H7 (cell line): ENCODE measurements around a stretch of chr2.

- RAMPAGE, long total RNA = no peak
Measured at GRCh38 chr2:134120703-134121917, 132.8 kb upstream of the MGAT5 start.

- RAMPAGE, long total RNA = no peak
Measured at GRCh38 chr2:134124423-134124855, 129.4 kb upstream of the MGAT5 start.

- RAMPAGE, long total RNA = no peak
Measured at GRCh38 chr2:134138305-134139087, 115.4 kb upstream of the MGAT5 start.

DNA sequence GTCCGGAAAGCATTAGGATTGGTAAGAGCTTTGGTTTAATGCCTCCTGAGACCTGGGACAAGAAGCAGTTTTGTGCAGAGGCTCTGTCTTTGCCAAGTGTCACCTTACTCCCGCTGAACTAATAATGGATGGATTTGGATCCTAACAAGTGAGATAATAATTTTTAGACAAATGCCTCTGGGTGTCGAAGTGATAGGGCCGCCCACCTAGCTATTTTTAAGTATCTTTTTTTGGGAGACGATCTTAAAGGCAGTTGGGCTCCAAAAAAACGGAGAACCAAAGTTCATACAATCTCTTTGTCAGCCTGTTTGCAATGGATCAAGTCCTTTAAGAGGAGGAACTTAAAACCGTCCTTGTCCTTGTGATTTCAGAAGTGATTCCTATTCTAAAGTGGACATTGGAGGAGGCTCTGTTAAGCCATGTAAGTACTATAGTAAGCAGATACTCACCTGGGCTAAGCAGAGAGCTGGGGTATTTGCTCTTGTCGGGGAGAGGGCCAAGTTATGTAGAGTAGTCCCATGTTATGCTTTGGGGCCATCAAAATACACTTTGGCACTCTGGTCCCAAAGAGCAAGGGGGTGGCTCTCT, 82.4 kb upstream of the MGAT5 start:
- RAMPAGE, long total RNA = no peak

GRCh38 chr2:134177457-134178086, 76.3 kb upstream of the MGAT5 start:
- RAMPAGE, long total RNA = no peak

GRCh38 chr2:134178199-134178567, 75.7 kb upstream of the MGAT5 start:
- RAMPAGE, long total RNA = no peak

DNA sequence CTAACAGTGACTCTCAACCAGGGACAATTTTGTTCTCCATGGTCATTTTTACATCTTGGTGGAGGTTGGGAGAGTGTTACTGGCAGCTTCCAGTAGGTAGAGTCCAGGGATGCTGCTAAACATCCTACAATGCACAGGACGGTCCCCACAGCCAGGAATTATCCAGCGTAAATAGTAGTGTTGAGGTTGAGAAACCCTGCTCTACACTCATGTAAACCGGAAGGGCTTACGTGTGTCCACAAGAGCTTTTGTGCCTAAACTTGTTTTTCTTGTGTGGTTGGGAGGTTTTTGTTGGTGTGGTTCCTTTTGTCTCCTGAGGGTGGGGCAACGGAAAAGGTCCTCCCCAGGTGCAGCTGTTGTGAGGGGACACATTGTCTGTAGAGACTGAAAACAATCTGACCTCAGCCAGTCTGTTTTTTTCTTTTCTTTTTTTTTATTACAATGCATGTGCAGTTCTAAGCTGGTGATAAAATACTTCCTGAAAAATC, 72.7 kb upstream of the MGAT5 start:
- RAMPAGE, long total RNA = no peak

- RAMPAGE, long total RNA = no peak
Measured at GRCh38 chr2:134336007-134336819, 82.3 kb downstream of the MGAT5 start.

DNA sequence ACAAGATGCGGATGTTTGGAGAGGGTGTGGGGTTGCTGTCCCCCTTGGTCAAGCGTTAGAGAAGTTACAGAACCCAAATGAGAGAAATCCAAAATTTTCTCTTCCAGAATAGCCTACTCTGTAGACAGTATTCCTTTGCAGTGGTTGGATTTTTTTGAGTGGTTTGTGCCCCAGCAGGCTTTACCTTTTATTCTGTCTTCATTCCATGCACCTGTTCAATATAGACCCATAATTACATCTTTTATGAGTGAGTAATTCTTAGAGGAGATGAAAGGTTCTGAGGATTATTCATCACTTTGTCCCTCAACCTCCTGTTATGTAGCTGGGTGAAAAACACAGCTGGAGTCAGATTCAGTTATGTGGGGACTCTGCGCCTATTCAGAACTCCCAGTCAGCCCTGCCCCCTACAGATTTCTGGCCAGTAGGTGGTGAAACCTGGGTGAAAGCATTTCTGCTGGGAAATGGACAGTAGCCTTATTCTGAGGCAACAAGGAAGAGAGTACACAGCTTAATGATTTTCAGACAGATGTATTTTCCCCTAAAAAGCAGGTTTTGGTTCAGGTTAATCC, 107.7 kb downstream of the MGAT5 start:
- RAMPAGE, long total RNA = no peak

GRCh38 chr2:134396417-134397060, 142.7 kb downstream of the MGAT5 start:
- RAMPAGE, long total RNA = no peak

- RAMPAGE, long total RNA = no peak
Measured at GRCh38 chr2:134739658-134740724, 21.2 kb upstream of the TMEM163 start.

DNA sequence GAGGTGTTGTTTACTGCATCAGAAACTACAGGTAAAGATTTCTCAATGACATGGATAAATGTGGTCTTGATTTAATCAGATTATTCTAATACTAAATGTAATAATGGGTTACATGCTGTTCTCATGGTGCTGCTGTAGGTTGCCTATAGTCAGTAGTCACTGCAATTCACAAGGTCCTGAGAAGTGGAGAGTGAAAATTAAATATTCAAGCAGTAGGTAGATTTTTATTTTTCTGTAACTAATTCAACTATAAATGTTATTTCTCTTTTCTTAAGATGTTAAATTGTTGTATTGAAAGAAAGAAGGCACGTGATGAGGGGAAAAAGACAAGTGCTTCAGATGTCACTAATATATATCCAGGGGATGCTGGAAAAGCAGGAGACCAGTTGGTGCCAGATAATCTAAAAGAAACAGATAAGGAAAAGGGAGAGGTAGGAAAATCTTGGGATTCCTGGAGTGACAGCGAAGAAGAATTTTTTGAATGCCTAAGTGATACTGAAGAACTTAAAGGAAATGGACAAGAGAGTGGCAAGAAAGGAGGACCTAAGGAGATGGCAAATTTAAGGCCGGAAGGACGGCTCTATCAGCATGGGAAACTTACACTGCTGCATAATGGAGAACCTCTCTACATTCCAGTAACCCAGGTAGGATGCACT, 83.3 kb downstream of the RAB3GAP1 start:
- RAMPAGE, long total RNA = no peak

- RAMPAGE, long total RNA = no peak
Measured at GRCh38 chr2:135576533-135577147, 45.4 kb downstream of the R3HDM1 start.

GRCh38 chr2:135631666-135632000, 100.3 kb downstream of the R3HDM1 start:
- RAMPAGE, long total RNA = no peak

DNA sequence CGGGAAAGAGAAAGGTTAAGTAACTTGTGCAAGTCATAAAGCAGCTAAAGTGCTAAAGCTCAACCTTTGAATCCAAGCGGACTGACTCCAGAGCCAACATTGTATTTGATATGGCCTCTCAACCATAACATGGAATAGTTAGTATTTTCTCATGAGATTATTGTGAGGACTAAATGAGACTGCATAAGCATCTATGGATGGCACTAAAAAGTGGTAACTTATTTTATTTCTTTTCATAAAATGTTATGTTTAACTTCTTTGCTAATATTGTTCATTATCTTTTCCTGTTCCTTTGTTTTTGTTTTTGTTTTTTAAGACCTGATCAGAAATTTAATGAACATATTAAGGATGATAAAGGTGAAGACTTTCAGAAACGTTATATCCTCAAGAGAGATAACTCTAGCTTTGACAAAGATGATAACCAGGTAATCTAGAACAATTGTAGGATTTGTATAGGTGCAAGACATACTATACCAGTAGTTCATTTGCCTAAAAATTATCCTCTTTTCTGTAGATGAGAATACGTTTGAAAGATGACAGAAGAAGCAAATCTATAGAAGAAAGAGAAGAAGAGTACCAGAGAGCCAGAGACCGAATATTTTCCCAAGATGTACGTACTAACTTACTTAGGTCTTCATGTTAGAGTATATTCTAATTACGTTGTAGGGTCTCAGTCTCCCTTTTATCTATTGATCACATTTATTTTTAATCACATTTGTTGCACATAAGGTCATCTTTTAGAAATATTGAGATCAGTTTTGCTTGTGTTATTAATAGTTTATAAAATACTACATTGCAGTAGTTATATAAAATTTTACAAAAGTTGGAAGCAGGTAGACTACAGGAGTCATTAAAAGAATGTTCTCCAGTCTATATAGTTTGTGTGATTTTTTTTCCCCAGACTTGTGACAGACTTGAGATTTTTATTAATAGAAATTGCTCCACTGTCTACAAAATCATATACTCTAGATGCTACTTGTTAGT, 104.6 kb downstream of the R3HDM1 start:
- RAMPAGE, long total RNA = no peak

DNA sequence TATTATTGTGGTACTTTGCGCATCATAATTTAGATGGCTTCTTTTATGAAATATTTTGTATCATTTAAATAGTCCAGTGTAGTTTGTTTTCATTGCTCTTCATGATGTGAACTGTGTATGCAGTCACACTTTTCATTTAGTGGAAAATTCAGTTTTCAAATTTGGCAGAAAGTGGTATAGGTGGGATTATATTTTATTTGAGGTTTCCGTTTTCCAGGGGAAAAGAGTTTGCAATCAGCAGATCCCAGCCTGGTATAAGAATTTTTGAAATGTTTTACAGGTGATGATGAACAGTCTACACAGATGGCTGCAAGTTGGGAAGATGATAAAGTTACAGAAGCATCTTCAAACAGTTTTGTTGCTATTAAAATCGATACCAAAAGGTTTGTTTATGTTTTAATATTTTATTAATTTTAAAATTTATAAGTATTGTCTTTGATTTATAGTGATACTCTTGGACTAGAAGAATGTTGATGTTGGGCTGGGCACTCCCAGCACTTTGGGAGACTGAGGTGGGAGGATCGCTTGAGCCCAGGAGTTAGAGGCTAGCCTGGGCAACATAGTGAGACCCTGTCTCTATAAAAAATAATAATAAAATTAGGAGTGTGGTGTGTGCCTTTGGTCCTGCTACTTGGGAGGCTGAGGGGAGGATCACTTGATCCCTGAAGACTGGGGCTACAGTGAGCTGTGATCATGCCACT, 6.5 kb downstream of the UBXN4 start:
- RAMPAGE, long total RNA = no peak

DNA sequence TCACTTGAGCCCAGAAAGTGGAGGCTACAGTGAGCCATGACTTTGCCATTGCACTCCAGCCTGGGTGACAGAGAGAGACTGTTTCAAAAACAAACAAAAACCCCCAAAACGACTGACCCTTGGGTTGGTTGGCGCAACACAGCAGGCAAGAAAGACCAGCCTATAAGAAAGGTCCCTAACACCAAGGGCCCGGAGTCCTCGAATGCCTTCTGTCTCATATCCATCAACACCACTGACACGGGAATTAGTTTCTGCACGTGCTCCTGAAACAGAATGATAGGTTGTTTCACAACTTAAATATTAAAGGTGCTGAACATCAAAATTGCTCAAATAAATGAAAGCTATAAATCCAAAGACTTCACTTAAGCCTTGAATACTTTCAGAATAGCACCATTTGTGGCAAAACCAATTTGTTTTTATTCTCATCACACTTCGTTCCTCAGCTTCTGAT, 10.2 kb downstream of the MCM6 start:
- RAMPAGE, long total RNA = no peak

DNA sequence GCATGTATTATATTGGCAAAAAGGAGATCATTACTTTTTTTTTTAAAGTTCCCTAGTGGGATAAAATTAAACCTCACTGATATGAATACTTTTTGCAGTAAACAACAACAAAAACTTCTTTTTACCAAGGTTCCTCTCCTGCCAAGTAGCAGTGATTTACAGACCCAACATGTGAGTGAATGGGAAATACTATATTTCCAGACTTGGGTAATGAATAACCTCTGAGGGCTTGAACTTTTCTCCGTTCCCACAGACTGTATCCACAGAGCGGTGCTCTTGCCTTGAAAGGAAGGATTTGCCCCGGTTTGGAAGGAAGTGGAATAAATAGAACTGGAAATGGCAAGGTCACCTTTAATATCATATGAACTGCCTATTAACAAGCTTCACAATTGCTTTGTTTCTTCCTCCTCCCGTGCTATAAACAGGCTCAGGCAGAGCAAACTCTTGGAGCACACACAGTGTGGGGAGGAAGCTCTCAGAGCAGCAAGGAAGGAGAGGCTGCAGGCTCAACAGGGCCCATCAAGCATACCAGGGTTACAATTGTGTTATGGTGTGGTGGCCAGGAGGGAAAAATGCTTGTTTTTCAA, 28.5 kb upstream of the DARS1 start:
- RAMPAGE, long total RNA = no peak

DNA sequence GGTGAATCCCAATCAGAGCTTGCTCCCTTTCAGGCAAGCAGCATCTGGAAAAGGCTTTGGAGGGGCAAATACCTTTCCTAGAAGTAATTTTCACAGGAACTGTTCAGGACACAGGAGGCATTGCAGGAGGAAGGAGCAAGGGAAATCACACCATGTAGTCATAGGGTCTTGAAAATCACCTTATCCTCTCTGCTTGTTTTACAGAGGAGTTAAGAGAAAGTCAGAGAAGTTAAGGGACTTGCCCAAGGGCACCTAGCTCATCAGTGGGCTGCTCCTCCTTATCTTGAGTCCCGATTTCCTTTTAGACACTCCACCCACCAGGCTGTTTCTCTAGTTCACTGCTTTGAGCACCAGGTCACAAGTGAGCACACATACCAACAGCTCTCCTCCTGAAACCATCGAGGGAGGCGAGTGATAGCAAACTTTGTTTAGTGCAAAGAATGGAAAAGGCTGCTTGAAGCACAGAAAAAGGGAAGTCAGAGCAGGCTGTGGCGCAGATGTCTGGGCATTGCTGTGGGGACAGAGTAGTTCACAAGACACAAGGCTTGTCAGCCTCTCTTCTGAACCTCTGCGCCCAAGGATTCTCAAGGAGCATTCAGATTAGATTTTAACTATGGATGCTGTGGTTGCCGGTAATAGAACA, 89.2 kb upstream of the CXCR4 start:
- RAMPAGE, long total RNA = no peak

GRCh38 chr2:136423430-136423955, 305.5 kb upstream of the CXCR4 start:
- RAMPAGE, long total RNA = no peak